Myometrial cell (primary cell): ENCODE data around the gene ACSS1.

DNA sequence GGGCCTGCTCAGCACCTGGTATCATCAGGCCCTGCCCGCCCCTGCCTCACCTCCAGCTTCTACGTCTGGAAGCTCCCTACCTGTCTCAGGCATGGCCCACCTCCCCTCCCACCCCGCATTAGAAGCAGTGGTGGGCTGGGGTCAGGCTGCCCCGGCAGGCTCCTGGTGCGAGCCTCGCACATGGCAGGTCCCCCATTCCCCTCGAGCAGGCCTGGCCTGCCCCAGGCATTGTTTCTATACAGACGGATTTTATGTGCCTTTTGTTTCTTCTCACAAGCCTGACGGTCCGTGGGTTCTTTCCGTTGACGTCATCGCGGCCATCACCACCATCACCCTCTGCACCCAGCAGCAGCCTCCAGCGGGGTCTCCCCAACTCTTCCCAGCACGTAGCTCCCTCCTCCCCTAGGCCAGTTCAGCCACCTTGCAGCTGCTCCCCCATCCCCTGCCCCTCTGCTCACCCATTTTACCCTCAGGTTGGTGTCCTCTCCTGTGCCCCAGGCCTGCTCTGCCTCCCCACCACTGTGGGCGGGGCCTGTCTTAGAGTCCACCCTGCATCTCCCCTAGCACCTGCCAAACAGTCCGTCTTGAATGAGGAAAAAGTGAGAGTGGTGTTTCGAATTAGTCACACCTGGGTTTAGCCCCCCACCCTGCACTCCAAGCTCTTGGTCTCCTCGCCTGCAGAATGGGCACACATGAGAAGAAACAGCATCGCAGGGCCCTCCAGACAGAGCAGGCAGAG, 4.7 kb downstream of the CST7 start:
- RAMPAGE, long total RNA, result no peak

DNA sequence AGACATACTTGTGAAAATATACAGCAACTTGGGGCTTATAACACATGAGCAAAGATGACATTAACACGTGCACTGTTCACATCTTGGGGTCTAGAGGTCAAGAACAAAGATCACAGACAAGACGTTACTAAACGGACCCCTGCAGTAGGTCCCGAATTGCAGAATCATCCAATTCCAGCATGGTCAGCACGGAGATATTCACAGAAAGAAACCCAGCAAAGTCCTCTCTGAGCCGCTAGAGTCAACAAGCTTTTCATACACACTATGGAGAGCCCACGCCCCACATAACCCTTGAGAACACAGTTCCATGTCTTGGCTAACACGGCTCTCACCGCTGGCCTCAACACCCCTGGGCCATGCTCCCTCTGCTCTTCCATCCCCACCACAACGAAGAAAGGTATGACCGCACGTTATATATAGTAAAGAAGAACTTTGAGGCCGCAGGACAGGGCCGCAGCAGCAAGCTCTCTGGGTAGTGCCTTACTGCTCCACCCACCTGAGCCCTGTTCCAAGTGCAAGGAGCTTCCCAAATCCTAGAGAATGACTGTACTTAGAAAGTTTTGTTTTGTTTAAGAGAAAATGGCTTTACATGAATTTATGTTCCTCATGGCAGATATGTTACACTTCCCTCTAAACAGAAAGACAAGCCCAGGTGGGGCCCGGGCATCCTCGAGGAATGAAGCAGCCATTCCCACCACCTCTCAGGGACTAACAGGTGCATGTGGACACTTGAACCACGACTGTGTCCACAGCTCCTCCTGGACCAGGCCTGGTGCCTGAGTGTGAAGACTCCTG, 14.1 kb downstream of the CST7 start:
- RAMPAGE, long total RNA, result no peak

DNA sequence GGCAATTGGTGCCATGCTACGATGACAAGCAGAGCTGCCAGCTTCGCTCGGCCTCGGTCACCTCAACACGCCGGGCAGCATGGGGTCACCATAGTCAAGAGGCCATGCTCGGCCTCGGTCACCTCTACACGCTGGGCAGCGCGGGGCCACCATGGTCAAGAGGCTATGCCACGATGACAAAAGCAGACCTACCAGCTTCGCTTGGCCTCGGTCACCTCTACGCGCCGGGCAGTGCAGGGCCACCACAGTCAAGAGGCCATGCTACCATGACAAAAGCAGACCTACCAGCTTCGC, 12.2 kb downstream of the APMAP start:
- RAMPAGE, long total RNA, result no peak

DNA sequence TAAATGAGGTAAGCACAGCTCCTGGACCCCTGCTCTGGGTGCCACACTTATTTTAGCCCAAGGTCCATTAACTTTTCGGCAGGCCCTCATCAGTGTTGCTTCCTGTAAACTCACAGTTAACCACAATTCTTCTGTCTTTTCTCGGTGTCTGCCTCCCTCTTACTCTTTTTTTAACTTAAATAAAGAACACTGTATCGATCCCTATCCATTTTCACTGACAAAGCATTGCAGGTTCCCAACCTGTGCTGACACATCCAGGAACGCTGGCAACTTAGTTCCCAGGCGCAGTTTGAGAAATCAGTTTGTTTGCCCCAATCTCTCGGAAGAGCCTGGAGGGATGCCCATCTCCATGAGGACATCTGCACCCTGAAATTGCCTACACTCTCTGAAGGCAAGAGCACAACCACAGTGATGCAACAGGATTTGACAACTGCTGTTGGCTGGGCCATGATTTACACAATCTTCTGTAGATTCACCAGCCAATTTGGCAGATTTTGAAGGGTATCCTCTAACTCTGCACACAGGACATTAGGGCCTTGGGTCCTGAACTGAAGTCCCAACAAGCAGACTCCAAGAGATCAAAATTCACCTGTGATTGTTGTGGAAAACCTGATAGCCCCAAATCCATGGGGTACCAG, 3.5 kb downstream of the APMAP start:
- RAMPAGE, long total RNA, result no peak

DNA sequence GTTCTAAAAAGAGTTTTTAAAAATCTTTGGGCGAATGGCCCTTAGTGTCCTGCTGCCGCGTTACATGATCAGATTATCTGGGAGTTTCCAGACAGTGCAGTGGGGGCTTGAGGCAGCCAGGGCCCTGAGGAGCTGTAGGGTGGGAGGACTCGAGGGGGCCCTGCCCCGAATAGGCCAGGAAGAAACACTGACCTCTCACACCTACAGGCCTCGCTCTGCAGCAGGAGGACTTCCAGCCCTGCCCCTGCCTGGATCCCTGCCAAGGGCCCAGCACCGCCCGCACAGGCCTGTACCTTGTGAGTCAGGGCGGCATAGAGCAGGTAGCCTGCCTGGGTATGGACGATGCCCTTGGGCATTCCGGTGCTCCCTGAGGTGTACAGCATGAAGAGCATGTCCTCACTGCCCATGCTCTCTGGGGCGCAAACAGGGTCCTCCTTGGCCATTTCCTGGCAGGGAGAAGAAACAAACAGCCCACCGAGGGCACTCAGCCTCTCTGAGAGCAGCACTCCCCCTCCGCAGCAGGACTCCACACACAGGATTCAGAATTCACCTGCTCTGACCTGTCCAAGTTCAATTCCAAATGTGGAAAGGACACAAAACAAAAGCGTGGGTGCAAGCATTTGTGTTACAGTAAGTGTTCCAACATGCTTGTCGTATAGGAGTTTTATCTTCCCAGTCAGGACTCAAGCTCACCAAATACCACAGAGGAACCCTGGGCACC, 30.3 kb upstream of the APMAP start:
- RAMPAGE, long total RNA, result no peak

GRCh38 chr20:25057721-25058545, at the start of gene ACSS1:
TSS of gene ACSS1 (minus strand) at chr20:25058139.
- RAMPAGE, long total RNA, result no peak

GRCh38 chr20:25065009-25065526, 7.1 kb upstream of the ACSS1 start:
- RAMPAGE, long total RNA, result no peak

DNA sequence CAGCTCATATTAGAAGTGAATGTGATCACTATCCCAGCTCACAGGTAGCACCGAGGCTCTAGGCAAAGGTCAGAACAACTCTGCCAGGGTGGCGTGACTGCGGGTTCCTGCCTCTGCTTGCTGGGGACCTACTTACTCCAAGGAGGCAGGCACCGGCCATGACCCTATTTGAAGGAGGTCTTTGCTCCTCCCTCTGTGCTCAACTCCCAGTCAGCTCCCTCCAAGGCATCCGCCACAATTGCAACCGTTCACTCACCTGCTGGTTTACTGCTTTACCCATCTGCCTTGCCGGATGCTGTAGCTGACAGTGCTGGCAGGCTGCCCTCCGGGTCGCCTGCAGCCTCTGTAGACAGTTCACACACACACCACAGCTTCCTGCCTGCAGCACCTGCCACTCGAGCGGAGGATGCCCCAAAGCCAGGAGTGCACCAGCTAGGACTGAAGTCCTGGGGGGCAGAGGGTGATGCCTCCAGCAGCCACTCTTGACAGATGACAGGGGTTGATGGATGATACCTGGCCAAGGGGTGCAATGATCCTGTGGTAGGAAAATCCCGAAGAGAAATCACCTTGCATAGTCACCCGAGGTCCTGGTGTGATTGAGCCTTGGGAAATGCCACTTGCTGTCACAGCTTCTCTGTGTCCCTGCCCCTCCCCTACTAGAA, 8.8 kb upstream of the VSX1 start:
- RAMPAGE, long total RNA, result no peak

DNA sequence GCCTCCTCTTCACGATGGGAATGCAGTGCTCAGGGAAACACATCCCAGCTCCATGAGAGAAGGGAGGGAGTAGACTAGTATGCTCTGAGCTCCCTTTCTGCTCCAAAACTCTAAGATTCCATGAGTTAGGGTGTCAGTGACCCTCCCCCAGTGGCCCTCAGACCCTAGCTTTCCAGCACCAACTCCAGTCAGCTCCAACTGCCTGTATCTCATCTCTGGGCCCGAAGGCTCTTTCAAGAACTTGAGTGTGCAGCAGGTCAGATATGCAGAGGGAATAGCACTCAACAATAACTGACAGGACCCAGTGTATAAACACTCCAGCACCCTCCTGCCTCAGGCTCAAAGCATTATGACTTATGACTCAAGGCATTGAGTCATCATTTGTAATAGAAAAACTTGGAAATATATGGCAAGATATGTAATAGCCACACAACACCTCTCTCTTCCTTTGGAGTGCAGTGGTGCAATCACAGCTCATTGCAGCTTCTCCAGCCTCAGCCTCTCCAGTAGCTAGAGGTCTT, 16.8 kb upstream of the ENTPD6 start:
- RAMPAGE, long total RNA, result no peak

DNA sequence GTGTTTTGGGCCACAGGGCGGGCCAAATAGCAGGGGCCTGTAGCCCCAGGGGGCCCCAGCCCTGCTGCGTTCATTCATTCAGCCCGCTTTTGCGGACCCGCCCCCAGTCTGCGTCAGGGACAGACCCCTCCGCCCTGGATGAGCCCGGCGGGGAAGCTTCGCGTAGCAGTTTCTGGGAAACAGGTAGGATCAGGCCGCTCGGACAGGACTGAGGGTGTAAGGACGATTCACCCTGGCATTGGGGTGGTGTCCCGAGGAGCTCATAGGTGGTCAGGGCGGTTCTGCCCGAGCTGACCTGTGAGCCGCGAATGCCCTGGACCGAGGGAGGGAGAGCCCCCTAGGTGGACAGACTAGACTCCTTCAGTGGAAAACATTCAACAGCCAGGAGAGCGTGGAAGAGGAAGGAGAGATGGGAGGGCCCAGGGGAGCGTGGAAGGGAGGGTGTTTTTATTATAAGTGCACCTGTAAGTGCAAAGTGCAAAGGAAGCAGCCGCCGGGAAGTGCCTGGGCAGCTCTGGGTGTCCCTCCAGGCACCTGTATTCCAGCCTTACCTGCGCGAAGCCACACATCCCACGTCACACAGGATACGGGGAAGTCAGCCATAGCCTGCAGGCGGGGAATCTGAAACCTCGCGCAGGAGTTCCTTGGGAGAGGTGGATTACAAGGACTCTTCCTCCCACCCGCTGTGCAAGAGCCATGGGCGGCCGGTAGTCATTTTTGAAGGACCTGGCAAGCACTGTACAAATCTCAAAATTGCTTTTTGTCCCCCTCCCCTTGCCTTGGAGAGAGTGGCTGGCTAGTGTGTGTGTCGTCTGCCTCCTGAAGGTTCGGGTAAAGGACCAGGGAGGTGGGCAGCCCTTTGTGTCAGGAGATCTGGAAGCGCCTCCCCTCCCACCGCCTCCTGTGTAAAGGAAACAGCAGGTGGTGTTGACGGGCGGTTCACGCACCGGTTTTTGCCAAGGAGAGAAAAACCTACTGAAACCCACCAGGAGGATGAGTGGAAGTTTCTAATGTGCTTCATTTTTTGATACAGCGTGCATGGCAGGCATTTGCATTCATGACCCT, 892 bp downstream of the ENTPD6 start:
- RAMPAGE, long total RNA, result no peak

GRCh38 chr20:25197648-25197998, 2.1 kb downstream of the ENTPD6 start:
- RAMPAGE, long total RNA, result no peak

- RAMPAGE, long total RNA, result no peak
Observed at GRCh38 chr20:25237660-25238394, 10.1 kb upstream of the PYGB start.

- RAMPAGE, long total RNA, result no peak
Observed at GRCh38 chr20:25247049-25247875, 623 bp upstream of the PYGB start.

DNA sequence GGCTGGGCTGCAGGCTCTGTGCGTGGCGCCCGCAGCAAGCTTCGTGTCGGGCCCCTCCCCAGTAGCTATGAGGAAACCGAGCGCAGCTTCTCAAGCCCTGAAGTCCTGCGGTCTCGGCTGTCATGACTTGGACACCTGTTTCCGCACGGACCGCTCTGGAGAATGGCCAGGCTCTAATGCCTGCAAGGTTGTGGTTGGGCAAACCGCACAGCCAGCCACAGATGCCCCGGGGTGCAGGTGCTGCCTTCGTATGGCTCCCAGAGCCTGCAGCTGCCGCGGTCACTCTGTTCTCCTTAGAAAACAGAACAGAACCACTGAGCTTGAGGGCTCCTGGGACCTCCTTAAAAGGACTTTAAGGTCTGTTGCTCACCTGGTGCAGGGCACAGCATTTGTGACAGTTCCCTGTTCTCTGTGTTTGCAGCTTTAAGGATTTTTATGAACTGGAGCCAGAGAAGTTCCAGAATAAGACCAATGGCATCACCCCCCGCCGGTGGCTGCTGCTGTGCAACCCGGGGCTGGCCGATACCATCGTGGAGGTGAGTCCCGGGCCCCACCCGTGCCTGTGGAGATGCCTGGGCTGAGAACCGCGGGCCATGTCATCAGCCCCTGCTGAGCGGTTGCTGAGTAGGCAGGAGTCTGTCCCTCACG, 33.9 kb downstream of the PYGB start:
- RAMPAGE, long total RNA, result no peak

DNA sequence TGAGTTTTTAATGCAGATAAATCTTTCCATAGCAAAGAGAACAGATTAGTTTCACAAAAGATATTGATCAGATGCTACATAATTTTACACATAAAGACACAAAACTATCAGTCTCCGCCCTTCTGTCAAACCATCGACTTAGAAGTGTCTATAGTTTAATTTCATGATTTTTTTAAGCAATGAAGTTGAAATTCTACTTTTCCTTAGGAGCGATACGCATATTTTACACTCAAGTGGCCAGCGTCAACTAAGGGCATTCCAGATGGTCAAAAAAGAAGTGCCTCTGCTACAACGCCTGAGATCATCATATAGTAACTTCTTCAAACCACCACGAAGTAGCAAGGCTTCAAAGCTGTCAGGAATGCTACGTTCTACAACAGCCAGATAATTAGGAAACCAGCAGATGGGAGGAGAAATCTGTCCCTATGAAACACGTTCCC, 1.4 kb downstream of the ABHD12 start:
- RAMPAGE, long total RNA, result no peak

DNA sequence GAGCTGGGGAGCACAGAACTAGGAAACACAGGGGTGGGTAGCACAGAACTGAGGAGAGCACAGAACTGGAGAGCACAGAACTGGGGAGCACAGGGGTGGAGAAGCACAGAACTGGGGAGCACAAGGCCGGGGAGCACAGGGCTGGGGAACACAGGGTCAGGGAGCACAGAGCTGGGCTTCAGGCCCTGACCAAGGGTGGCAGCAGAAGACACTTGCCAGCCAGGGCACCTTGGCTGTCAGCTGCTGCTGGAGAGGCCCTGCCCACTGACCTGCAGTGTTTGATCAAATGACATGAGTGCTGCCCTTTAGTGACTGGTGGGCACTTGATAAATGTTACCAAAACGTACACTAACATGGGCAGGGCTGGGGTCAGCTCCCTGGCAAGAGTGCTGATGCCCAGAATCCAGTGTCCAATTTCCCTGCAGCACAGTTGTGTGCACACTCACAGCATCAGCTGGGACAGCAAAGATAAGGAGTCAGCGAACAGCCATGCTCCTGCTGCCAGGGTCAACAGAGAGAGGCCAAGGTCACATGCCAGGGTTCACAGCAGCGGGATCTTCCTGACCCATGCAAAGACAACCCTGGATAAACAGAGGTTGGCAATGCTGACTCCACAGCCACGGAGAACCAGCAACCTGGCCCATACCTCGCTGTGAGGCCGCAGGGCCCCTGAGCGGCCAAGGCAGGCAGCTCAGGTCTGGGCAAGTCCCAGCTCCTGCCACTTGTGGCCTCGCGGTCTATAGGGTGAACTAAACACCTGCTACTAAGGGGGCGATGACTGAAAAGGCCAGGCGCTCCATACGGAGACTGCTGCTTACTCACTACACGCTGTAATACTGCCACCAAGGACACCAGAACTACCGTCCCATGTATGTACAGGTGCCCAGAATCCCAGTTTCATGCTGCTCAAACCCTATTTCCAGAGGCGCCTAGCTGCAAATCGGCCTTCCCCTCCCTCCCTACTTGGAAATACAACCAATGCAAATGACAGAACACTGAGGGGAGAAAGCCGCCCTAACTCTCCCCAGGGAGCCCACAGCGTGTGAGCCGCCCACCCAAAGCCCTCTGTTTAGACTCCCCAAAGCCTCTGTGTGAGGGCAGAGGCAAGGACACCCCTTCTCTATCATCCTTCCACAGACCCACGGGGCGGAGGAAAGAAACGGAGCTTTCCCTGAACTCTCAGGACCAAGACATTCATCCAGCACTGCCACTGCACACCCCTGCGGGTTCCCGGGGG, 46.2 kb downstream of the NINL start:
- RAMPAGE, long total RNA, result no peak

- RAMPAGE, long total RNA, result no peak
Observed at GRCh38 chr20:25622965-25623366, 848 bp downstream of the NANP start.

DNA sequence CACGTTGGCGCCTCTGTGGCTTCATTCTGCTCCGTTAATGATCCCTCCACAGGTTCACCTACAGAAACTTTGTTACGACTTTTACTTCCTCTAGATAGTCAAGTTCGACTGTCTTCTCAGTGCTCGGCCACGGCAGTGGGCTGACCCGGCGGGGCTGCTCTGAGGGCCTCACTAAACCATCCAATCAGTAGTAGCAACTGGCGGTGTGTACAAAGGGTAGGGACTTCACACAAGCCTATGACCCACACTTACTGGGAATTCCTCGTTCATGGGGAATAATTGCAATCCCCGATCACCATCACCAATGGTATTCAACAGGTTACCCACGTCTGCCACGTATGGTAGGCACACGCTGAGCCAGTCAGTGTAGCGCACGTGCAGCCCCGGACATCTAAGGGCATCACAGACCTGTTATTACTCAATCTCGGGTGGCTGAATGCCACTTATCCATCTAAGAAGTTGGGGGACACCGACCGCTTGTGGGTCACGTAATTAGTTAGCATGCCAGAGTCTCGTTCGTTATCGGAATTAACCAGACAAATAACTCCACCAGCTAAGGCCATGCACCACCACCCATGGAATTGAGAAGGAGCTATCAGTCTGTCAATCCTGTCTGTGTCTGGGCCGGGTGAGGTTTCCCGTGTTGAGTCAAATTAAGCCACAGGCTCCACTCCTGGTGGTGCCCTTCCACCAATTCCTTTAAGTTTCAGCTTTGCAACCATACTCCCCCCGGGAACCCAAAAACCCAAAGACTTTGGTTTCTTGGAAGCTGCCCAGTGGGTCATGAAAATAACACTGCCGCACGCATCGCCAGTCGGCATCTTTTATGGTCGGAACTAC, 1959.0 kb upstream of the DEFB115 start:
- RAMPAGE, long total RNA, result no peak

GRCh38 chr20:29299103-29299993, 1958.1 kb upstream of the DEFB115 start:
- RAMPAGE, long total RNA, result no peak

GRCh38 chr20:30486455-30487271, 770.8 kb upstream of the DEFB115 start:
- RAMPAGE, long total RNA, result no peak